GM12891 (cell line): Measurements from ENCODE around the gene HSPB3.

DNA sequence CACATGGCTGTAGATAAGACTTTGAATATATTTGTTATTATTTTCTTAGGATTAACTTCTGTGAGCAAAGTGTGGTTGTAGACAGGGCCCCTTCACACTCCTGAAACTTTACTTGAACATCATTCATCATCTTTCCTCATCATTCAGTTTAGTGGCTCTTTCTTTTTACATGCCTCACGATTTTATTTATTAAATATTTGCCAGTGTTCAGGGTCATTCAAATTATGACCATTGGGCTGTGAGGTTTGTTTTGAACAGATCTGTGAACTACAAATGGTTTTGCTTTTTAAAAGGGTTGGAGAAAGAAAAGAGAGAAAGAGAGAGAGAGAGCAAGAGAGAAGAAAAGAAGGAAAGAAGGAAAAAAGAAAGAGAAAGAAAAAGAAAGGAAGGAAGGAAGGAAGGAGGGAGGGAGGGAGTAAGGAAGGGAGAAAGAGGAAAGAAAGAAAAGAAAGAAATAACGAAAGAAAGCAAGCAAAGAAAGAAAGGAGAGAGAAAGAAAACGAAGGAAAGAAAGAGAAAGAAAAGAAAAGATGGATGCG, 103.9 kb downstream of the PARP8 start:
- RRBS: no CpG with 5 or more reads among the region's 4 CpGs

- RRBS: no CpG with 5 or more reads among the region's 14 CpGs
Measured at GRCh38 chr5:50794666-50795398, 128.4 kb downstream of the PARP8 start.

DNA sequence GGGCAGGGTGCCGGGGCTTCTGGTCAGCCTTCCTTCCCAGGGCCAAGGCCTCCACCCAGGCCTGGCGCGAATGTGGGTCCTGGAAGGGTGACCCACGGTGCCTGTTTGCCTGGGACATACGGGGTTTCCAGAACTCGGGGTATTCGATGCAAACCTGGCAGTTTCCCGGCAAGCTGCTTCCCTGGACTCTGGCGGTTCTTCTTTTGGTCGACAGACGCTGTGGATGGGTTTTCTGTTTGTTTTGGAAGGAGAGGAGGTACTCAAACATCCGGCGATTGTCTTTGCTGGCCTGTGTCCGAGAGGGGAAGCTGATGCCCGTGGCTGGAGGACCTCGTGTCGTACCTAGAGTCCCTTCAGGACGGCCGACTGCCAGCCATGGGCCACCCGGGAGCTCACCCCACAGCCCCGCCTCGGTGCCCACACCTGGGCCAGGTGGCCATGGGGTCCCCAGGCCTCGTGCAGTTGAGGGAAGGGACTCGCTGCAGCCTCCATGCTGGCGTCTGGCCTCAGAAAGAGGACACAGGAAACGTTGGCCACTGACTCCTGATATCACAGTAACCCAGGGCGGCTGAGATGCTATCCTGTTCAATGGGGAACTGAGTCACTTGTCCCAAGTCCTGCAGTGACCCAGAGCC, 257.0 kb downstream of the PARP8 start:
- RRBS: no CpG with 5 or more reads among the region's 27 CpGs

DNA sequence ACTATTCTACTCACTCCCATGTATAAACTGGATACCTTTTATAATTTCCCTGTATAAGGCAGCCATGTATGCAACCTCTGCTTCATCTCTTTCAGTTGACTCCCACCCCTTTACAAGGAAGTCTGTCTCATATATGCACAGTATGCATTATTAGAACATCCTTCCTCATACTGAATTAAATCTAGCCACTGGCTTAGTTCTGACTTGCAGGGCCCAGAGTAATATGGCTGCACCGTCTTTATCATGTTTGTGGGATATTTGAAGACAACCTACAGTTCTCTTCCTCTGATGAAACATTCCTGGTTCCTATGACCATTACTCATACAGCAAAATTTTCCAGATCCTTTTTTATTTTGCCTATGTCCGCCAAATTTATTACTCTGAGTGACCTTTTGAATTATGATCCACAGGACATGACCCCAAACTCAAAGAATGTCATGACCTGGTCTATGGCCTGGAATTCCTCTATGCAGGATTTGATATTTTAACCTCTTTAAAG, 76.6 kb upstream of the ITGA1 start:
- RRBS: no CpG with 5 or more reads among the region's 2 CpGs

- RRBS: no CpG with 5 or more reads among the region's 2 CpGs
Measured at GRCh38 chr5:52783244-52783883, 4.4 kb upstream of the ITGA1 start.

DNA sequence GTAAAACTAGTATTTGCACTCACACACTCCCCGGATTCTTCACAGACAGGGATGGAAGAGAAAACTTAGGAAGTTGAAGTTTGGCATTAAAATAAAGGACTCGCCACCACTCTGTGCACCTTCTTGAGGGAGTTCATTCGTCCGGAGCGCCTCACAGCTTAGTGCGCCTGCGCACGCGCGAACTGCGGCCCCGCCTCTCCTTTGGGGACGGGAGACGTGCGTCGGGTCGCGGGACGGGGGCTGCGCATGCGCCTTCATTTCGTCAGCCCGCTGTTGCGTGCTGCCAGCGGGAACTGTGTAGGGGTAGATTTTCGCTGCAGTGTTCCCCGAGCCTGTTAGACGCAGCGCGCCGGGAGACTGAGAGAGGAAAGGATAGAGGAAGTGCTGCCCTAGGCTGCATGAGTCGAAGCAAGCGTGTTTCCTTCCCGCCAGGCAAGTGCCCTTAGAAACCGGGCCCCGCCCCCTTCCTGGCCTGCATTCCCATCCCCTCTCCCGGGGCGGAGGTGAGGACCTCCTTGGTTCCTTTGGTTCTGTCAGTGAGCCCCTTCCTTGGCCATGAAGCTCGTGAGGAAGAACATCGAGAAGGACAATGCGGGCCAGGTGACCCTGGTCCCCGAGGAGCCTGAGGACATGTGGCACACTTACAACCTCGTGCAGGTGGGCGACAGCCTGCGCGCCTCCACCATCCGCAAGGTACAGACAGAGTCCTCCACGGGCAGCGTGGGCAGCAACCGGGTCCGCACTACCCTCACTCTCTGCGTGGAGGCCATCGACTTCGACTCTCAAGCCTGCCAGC, 12.3 kb downstream of the ITGA1 start:
- RRBS: 0% methylated on average over 1 of the region's 54 CpGs

DNA sequence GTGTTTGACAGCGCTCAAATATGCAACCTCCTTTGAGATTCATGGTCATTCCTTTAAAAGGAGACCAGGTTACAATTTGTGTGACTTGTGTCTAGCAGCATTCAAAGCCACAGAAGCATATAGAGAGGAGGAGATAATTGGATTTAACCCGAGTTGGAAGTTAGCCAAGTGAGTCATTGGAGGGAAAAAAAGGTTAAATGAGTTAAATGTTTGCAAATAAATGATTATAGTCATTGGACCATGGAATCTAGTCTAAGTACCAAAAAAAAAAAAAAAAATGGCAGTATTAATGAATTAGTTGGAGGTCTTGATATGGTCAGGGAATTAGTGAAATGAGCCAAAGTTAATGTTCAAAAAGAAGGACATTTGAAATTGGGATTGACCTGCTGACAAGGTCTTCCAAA, 91.0 kb downstream of the ITGA1 start:
- RRBS: no CpG with 5 or more reads among the region's 2 CpGs

DNA sequence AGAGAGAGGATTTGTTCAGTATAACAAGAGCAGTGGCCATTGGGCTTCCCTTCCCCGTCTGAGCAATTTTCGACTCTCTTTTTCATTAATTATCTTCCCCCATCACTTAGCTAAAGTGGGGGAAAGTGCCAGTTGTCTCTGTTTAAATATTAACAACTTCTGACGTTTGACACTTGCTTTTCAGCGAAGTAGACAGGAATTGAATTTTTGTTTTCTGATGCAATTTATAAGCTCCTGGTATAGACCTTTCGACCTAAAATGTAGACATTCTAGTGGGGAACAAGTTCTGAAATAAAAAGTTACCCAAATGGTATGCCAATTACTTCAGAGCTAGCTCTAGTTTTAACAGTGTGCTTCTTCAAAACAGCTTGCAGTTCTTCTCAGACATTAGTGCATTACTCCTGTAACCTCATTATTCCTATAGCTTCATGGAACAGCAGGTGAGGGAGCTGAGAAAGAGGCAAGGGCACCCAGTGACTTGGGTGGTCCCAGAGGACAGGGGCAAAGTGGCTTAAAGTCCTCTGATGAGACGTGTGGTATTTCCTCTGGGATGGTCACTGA, 100.7 kb upstream of the ITGA2 start:
- RRBS: no CpG with 5 or more reads among the region's 6 CpGs

DNA sequence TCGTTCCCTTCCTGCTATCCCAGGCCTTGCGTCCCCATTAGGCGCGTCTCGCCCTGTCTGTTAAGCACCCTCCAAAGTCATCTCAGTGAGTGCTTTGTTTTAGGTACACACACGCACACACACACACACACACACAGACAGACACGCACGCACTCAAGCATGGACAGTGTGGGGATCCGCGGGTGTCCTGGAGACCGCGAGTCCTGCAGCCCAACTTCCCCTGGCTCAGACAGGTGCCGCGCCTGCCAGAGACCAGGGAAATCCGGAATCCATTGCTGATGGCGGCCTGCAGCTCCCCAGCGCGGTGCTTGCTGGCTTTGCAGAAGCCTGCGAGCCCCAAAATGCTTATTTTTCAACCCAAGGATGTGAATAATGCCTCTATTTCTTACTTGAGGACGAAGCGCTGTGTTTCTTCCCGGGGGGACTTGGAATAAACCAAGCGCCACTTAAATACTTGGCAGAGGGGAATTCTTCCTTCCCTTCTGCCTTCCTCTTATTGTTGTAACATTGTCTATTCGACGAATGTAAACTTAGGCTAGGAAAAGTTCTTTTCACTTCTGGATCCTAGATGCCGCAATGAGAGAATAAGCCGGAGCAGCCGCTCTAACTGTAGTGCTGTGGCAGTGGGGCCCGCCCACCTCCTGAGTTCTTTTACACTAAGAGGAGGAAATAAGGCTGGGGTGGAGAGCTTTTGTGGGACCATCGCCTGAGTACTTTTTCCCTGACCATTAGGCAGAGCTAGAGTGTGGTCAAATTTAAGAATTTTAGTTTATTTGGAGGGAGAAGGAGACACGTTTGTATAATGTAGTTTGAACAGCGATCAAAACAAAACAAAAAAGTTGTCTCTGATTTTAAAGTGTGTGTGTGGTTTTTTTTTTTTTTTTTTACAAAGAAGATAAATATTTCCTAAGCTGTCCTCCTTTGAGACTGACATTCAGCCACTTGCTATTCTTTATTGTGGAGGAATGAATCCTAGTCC, 838 bp downstream of the ITGA2 start:
- RRBS: no CpG with 5 or more reads among the region's 32 CpGs

- RRBS: no CpG with 5 or more reads among the region's 1 CpG
Measured at GRCh38 chr5:53036055-53036411, 46.9 kb downstream of the ITGA2 start.

DNA sequence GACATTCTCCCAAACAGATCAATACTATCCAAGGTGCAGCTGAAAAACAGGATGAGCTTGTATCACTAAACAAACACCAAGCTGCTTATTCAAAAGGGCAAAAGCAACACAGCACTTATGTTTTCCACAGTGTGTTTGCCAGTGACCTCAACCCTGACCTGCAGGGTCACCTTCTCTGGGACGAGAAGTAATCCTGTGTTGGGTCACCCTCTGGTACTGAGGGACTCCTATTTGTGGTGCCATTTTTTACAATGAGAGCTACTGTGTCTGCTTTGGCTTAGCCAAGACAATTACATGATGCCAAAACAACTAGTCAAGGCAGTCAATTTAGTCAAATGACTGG, 3.3 kb upstream of the FST start:
- RRBS: no CpG with 5 or more reads among the region's 1 CpG

GRCh38 chr5:53481811-53482242, 1.4 kb downstream of the FST start:
- RRBS: 2% methylated on average over 21 of the region's 28 CpGs

DNA sequence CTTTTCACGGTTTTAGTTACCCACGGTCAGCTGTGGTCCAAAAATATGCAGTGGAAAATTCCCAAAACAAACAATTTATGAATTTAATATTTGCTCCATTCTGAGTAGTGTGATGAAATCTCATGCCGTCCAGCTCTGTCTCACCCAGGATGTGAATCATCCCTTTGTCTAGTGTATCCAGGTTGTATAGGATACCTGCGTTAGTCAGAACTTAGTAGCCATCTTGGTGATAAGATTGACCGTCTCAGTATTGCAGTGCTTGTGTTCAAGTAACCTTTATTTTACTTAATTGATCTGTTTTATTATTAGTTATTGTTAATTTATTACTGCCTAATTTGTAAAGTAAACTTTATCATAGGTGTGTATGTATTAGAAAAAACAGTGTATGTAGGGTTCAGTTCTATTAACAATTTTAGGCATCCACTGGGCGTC, 41.2 kb downstream of the NDUFS4 start:
- RRBS: no CpG with 5 or more reads among the region's 6 CpGs

DNA sequence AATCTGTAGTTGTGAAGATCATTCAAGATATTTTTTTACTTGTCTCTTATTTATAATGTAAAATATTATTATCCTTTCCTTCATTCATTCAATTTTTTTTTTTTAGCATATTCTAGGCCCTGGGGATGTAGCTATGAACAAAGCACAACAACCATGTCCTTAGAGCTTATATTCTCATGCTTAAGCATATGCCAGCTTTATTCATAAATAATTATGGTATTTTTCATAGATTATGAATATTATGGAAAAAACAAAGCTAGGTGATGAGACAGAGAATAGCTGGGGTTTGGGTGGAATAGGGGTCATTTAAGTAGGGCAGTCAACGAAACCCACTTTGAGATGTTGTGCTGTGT, 55.7 kb downstream of the NDUFS4 start:
- RRBS: no CpG with 5 or more reads among the region's 1 CpG

GRCh38 chr5:54094830-54095704, 215.3 kb downstream of the ARL15 start:
- RRBS: no CpG with 5 or more reads among the region's 6 CpGs

DNA sequence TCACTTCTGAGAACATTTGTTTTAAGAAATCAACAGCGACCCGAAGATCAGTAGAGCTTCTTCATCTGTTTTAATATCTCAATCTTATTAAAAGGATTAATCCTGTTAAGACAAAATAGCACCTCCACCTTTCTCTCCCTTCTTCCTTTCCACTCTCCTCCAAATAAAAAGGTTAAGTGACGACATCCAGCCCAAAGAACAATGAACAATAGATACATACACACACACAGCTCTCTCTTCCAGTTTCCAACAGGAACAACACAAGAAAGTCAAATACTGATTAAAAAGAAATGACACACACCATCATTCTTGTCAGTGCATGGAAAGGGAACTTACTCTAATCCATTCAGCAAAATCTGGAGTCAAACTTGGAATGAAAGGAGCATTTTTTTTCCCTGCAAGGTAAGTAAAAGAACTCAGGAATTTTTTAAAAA, 2.8 kb downstream of the ARL15 start:
- RRBS: no CpG with 5 or more reads among the region's 3 CpGs

- RRBS: no CpG with 5 or more reads among the region's 5 CpGs
Measured at GRCh38 chr5:54315499-54316442, 5.4 kb upstream of the ARL15 start.

DNA sequence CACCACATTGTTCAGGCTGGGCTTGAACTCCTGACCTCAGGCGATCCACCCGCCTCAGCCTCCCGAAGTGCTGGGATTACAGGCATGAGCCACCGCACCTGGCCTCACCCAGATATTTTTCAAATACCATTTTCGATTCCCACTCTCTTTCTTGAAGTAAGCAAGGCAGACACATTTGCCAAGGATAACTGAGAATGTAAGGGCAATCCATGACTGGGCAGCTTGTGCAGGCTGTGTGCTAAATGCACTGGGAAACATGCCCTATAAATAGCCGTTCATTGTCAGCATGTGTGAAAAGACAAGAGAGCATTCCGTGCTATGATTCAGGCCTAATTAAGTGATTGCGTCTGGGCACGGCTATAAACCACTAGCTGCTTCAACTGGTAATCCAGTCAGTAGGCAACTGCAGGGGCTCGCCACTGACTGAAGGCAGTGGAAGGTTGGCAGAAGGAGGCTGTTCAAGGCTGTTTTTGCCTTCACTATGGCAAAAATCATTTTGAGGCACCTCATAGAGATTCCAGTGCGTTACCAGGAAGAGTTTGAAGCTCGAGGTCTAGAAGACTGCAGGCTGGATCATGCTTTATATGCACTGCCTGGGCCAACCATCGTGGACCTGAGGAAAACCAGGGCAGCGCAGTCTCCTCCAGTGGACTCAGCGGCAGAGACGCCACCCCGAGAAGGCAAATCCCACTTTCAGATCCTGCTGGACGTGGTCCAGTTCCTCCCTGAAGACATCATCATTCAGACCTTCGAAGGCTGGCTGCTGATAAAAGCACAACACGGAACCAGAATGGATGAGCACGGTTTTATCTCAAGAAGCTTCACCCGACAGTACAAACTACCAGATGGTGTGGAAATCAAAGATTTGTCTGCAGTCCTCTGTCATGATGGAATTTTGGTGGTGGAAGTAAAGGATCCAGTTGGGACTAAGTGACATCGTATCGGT, at the start of gene HSPB3:
Gene HSPB3 (plus strand): TSS at position 391 of the 946 bp plus-strand sequence.
- RRBS: no CpG with 5 or more reads among the region's 24 CpGs

DNA sequence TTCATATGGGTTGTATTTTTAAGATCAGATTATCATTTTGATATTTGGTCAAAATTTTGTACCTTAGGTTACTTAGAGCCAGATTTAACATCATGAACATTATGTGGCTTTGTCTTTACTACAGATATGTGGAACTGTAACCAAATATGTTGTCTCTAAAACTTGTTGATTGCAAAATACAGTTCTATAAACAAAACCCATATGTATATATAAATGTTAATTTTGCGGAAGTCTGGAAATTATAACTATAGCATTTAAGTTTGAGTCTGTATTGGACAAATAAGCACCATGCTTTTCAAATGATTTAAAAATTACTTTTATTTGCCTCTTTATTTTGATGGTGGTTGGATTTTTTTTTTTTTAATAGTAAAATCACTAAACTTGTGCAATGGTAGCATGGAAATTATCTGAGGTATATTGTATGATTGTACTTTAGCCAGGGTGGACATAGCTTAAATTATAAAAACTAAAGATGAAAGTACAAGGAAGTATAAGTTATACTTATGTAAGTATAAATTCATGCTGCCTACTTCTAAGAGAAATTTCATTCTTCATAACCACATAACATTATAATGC, 27.6 kb downstream of the SNX18 start:
- RRBS: no CpG with 5 or more reads among the region's 1 CpG

- RRBS: no CpG with 5 or more reads among the region's 4 CpGs
Measured at GRCh38 chr5:54673396-54674393, 156.1 kb downstream of the SNX18 start.